Foreskin keratinocyte (primary cell): ENCODE results near the gene SOX14.

- RAMPAGE, total RNA, result no peak
These were observed 3.6 kb downstream of the TF start for GRCh38 chr3:133749591-133750307.

GRCh38 chr3:134052340-134052657 is 22.6 kb upstream of the SLCO2A1 start:
- RAMPAGE, total RNA, result no peak

DNA sequence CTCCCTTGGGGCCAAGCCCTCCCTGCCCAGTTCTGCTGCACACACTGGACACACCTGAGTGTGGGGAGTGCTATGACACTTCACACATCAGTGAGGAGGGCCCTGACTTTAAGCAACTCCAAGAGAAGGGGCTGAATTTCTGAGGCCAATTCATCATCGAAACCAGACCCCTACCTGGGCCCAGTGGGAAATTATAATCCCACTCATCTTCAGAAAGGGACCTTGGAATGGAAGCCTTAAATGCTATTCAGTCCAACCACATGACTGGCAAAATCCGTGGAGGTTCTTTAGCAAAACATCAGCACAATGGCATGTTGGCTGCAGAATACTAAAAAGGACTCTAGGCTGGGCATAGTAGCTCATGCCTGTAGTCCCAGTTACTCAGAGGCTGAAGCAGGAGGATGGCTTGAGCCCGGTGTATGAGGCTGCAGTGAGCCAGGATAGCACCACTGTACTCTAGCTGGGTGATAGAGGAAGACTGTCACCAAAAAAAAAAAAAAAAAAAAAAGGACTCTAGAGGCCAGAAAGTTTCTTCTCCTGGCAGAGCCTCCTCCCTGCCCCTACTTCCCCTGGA is 60.5 kb upstream of the RYK start:
- RAMPAGE, total RNA, result no peak

- RAMPAGE, total RNA, result no peak
These were observed 61.6 kb downstream of the AMOTL2 start for GRCh38 chr3:134312432-134313209.

DNA sequence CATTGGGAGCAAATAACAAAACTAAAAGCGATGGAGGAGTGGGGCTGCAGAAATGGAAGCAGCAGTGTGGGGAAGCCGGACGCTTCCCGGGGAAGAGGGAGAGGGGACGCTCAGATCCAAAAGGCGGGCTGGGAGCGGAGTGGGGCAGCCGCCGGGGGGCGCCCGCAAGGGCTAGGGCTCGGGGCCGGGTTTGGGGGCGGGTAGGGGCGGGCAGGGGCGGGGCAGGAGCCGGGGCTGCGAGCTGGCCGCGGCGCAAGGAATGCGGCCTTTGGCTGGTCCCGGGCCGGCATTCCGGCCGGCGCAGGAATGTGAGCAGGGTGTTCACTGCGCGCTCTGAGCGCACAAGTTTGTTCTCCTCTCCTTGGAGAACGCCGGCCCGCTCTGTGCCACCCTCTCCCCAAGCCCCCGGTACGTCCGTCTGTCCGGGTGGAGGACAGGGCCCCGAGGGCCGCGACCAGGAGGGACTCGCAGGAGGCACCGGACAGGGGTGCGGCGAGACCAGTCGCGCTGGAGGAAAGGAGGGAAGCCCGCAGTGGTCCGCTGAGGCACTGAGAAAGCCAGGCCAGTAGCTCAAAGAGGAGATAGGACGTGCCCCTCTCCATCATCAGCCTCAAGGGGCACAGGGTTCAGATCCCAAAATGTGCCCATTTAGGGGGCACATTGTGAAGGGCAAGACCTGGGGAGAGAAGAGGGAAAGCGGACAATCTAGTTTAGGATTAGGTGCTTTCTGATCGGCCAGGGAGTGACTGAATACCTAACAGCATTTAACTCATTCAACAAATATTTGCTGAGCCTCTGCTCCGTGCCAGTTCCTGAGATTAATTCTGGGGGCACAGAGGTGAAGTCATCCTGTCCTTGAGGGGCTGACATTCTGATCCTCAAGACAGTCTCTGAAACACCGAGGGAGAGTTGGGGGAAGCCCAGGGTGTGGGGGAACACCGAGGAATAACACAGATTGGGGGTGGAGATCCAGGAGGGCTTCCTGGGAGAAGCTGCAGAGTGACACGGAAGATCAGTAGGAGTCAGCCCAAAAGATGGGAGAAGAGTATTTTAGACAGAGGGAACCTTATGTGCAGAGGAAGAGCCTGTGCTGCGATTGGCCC is 60.7 kb downstream of the AMOTL2 start:
- RAMPAGE, total RNA, result no peak

DNA sequence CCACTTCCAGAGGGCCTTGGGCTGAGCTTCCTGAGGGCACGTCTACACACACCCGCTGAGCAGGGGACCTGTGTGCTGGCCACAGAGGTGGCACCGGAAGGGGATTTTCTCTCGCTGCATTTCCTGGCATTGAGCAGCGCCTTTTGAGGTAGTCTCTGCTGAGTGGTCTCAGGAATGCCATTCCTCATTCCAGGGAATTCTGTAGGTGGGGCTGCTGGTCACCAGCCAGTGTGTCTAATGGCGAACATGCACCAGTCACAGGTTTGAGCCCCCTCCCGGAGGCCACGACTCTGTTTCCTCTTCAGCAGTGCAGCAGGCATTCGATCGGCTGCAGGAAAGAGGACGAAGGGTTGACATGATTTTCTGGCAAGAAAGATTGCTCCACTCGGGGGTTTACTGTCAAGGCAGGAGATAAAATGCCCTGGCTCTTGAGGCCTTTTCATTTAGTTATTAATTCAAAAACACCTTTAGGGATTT is 48.0 kb downstream of the AMOTL2 start:
- RAMPAGE, total RNA, result no peak

- RAMPAGE, total RNA, result no peak
These were observed 10.0 kb downstream of the AMOTL2 start for GRCh38 chr3:134363817-134364990.

GRCh38 chr3:134650371-134650730 is 471 bp downstream of the KY start:
- RAMPAGE, total RNA, result no peak

- RAMPAGE, total RNA, result no peak
These were observed 235.7 kb downstream of the EPHB1 start for GRCh38 chr3:135030383-135031454.

GRCh38 chr3:135257477-135258095 is 462.5 kb downstream of the EPHB1 start:
- RAMPAGE, total RNA, result no peak

DNA sequence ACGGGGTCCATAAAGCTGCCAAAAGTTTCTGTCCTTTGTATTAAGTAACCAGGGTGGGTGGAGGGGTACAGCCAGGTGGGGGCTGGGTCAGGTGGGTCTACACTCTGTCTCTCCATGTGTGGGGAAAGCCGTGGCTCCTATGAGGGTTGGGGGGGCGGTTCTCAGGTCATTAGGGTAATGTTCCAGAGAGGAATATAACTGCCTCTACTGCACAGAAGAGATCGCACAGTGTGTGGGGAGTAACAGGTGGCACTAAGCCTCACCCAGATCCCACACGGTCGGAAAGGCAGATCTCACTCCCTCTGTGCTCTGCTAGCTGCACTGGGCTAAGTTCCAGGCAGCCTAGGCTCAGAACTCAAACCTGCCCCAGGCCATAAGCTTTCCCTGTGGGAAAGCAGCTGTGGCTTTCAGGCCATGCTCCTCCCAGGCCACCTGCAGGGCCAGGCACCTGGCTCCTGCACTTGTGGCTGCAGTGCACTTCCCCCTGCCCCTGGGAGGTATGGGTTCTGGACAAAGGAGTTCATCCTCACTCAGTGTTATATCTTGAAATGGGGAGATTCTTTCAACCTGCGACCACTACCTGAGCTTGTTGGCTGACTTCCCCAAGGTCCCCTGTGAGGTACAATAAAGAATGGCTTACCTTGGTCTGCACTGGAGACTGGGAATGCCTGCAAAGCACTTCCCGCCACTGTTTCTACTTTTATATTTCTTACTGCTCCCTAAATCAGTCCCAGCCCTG is 27.5 kb downstream of the PCCB start:
- RAMPAGE, total RNA, result no peak

DNA sequence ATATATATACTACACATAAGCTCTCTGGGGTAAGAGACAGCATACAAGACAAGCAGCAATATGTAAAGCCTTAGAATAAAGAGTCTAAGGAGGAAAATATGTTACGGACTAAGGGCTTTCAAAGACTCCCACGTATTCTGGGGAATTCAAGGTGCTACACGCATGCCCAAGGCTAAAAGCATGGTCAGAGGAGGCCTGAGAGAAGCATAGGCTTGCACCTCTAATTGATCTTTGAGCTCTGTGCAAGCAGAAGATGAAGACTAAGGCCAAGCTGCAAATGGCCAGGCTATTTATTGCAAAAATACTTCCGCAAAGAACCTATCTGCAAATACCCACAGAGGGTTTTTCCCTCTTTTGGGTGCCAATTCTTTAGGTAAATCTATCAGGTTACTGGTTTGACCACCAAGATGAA is 119.6 kb downstream of the STAG1 start:
- RAMPAGE, total RNA, result no peak

GRCh38 chr3:136726855-136727531 is 25.2 kb downstream of the STAG1 start:
- RAMPAGE, total RNA, result no peak

DNA sequence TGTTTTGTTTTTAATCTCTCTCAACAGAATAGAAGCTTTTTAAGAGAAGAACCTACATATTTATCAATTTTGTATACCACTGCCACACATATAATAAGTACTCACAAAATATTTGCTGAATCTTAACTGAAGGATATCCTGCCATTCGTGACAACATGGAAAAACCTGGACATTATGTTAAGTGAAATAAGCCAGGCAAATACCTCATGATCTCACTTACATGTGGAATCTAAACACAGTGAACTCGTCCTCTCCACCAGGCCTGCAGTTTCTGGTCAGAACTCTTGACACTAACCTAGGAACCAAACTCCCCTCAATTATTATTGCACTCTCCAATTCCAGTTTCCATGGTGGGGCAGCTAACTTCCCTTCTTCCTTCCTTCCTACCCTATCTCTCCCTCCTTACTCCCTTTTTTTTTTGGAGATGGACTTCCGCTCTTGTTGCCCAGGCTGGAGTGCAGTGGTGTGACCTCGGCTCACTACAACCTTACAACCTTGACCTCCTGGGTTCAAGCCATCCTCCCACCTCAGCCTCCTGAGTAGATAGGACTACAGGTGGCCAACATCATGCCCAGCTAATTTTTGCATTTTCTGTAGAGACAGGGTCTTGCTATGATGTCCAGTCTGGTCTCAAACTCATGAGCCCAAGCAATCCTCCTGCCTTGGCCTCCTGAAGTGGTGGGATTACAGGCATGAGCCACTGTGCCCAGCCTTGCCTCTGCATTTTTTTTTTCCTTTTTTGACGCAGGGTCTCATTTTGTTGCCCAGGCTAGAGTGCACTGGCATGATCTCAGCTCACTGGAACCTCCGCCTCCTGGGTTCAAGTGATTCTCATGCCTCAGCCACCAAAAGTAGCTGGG is 17.2 kb downstream of the STAG1 start:
- RAMPAGE, total RNA, result no peak

DNA sequence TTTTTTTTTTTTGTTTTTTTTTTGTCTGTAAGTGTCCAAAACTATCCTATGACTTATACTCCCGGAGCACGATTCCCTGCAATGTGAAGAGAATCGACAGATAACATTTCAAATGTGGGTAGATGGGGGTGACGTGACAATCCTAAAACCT is 1.1 kb downstream of the STAG1 start:
- RAMPAGE, total RNA, result no peak

GRCh38 chr3:136954116-136954372 is 3.7 kb upstream of the IL20RB start:
- RAMPAGE, total RNA, result no peak

DNA sequence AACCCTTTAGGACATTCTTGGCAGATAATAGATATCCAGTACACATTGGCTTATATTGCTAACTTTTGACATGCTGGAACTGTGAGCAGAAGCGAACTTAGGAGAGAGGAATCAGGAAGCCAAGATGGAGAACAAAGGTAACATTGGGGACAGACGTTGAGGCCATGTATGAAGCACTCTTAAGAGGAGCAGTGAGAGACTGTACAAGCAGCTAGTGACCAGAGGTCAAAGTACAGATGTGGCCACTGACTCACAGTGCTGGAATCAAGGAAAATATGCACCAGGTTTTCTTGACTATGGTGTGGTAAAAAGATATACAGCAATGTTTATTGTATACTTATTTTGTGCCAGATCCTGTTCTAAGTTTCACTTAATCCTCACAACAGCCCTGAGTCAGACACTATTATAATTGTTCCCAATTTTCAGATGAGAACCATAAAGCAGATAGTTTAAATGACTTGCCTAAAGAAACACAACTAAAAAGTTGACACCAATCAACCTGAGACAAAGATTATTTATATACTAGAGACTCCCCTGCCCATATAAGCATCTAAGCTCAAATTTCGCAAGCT is 1.9 kb upstream of the IL20RB start:
- RAMPAGE, total RNA, result no peak

GRCh38 chr3:137032471-137032928 is 74.7 kb downstream of the IL20RB start:
- RAMPAGE, total RNA, result no peak

GRCh38 chr3:137509524-137510133 is 254.5 kb upstream of the SOX14 start:
- RAMPAGE, total RNA, result no peak

GRCh38 chr3:137763885-137764416 is at the start of gene SOX14:
SOX14 (plus strand) TSS chr3:137764315.
- RAMPAGE, total RNA, result no peak